ENCODE measurements around a stretch of chr4.

DNA sequence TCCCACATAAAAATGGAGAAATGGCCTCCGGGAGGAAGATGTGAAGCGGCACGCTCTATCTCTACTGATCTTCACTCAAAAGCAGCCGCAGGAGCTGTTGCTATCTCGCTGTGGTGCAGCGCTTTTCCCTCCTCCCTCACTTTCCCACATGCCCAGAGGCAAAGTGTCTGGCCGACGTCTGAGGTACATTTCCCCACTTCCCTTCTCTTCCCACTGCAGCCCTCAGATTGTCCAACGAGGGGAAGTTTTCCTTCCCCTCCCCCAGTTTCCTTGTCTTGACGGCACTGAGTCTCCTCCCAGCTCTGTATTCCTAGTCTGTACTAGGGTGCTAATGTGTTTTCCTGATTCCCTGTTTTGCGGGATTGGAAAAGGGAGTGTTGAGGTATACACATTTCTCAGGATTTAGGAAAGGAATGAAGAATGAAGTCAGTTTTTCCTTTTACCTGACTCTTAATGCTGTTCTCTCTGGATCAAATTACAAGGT lies 729 bp upstream of the COL25A1 start:
- PRO-cap, result no peak
- RAMPAGE, long total RNA, 4 experiments, result no peak in any of the 4 experiments

- PRO-cap, result no peak
- RAMPAGE, long total RNA, 4 experiments, result no peak in any of the 4 experiments
These were observed 54.9 kb downstream of the CASP6 start for GRCh38 chr4:109648157-109648936.

- PRO-cap, result no peak
- RAMPAGE, long total RNA, 4 experiments, result no peak in any of the 4 experiments
These were observed 12.4 kb downstream of the PLA2G12A start for GRCh38 chr4:109717338-109717908.

GRCh38 chr4:109729052-109729385 lies 851 bp downstream of the PLA2G12A start:
- PRO-cap, result no peak
- RAMPAGE, long total RNA, 4 experiments, result no peak in any of the 4 experiments

DNA sequence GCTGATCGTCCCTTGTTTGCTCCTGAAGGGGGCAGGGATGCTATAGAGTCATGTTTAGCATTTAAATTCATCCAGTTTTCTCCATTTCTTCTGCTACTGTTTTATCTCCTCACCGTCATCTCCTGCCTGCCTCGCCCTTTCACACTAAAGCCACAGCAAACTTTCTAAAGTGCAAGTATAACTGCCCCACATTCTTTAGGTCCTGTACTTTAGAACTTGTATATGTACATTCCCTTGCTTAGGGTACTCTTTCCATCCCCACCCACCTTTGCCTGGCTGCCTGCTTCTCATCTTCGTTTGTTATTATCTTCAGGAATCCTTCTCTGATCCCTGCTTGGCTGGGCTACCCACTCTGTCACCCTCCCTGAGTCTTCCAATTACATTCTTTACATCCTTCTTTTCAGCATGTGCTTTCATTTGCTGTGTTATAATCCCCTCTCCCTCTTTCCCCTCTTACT lies 60.5 kb downstream of the EGF start:
- PRO-cap, result no peak
- RAMPAGE, long total RNA, 4 experiments, result no peak in any of the 4 experiments

- PRO-cap, result no peak
- RAMPAGE, long total RNA, 4 experiments, result no peak in any of the 4 experiments
These were observed 73.2 kb downstream of the EGF start for GRCh38 chr4:109985979-109986270.

- PRO-cap, result no peak
- RAMPAGE, long total RNA, 4 experiments, result no peak in any of the 4 experiments
These were observed 142.4 kb downstream of the EGF start for GRCh38 chr4:110055009-110055590.

- PRO-cap, result no peak
- RAMPAGE, long total RNA, 4 experiments, result no peak in any of the 4 experiments
These were observed 132.5 kb downstream of the ELOVL6 start for GRCh38 chr4:110066010-110066214.

- PRO-cap, result no peak
- RAMPAGE, long total RNA, 4 experiments, result no peak in any of the 4 experiments
These were observed 81.6 kb downstream of the ELOVL6 start for GRCh38 chr4:110116880-110117212.

DNA sequence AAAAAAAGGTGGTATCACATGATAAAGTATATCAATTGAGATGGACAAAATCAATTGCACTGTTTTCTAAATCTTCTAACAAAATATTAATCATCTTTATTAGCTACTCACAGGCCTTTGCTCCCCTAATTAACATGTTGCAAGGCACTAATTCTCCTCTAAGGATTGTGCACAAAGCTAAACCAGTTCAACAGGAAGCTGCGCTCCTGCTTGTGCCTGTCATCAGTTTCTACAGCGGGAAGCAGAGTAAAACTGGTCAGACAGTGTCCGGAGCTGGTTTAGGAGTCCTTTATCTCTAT lies 79.2 kb downstream of the ELOVL6 start:
- PRO-cap, result no peak
- RAMPAGE, long total RNA, 4 experiments, result no peak in any of the 4 experiments

- PRO-cap, result no peak
- RAMPAGE, long total RNA, 4 experiments, result no peak in any of the 4 experiments
These were observed 15.5 kb downstream of the ELOVL6 start for GRCh38 chr4:110182607-110183637.

DNA sequence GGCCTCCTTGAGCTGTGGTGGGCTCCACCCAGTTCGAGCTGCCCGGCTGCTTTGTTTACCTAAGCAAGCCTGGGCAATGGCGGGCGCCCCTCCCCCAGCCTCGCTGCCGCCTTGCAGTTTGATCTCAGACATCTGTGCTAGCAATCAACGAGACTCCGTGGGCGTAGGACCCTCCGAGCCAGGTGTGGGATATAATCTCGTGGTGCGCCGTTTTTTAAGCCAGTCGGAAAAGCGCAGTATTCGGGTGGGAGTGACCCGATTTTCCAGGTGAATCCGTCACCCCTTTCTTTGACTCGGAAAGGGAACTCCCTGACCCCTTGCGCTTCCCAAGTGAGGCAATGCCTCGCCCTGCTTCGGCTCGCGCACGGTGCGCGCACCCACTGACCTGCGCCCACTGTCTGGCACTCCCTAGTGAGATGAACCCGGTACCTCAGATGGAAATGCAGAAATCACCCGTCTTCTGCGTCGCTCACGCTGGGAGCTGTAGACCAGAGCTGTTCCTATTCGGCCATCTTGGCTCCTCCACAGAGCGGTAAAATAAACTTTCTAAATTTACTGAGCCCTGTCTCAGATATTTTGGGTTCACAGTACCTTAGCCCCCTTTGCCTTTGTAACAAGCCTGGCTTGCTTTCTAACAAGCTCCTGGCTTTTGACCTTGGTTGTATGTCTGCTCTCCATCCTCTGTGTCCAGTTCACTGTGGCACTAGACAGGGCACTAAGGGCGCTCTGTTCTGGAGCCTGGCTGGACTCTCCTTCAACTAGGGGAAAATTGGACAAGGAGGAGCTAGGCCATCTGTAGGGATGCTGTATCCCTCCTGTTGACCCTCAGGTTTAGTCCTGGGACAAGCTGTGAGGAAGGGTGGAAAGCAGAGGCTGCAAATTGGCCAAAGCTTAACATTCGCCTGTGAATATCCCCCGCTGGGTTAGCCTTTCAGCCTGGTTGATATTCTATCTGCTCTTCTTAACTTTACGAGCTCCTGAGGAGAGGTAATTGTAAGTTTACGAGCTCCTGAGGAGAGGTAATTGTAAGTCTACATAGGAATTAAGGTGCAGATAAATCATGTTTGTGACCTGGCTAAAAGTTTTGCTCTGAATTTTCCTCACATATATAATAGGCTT lies 64.7 kb upstream of the ENPEP start:
- PRO-cap, result no peak
- RAMPAGE, long total RNA, 4 experiments, result no peak in any of the 4 experiments

DNA sequence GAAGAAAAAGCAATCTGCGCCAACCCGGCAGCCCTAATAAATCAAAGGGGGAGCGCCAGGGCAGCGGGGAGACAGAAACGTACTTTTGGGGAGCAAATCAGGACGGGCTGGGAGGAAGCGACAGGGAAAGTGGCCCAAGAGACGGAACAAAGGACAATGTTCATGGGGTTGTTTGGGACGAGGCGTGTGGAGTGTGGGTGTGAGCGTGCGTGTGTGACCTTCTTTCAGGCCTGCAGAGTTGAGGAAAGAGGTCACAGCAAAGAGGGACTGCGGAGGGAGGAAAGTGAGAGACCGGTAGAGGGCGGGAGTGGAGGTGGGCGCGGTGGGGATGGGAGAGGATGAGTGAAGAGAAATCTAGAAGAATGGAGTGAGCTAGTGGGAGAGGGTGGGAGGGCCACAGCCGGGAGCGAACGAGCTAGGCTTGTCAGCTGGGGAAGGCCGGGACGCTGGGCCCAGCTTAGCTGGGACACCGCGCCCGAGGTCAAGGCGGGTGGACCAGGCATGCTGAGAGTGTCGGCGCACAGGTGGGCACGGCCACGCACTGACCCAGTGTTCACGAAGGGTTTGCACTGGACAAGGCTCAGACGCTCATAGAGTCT lies 14.6 kb upstream of the PITX2 start:
- PRO-cap, result unidirectional peak, minus-strand start at position 193 of the sequence
- RAMPAGE, long total RNA, 4 experiments, result no peak in any of the 4 experiments

DNA sequence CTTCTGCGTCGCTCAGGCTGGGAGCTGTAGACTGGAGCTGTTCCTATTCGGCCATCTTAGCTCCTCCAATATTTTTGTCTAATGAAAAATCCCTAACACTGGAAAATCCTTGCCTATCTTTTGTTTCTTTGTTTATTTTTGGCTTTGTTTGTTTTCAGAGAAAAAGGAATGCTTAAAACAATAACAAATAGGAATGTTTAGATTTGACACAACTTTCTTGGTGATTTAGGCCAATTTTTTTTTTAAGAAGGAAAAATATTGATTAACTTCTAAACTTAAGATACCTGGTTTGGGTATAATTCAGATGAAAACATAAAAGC lies 70.7 kb upstream of the PITX2 start:
- PRO-cap, result no peak
- RAMPAGE, long total RNA, 4 experiments, result no peak in any of the 4 experiments

GRCh38 chr4:110876715-110877290 lies 253.9 kb upstream of the PITX2 start:
- PRO-cap, result no peak
- RAMPAGE, long total RNA, 4 experiments, result no peak in any of the 4 experiments

- PRO-cap, result no peak
- RAMPAGE, long total RNA, 4 experiments, result no peak in any of the 4 experiments
These were observed 33.1 kb upstream of the FAM241A start for GRCh38 chr4:112111982-112112674.

DNA sequence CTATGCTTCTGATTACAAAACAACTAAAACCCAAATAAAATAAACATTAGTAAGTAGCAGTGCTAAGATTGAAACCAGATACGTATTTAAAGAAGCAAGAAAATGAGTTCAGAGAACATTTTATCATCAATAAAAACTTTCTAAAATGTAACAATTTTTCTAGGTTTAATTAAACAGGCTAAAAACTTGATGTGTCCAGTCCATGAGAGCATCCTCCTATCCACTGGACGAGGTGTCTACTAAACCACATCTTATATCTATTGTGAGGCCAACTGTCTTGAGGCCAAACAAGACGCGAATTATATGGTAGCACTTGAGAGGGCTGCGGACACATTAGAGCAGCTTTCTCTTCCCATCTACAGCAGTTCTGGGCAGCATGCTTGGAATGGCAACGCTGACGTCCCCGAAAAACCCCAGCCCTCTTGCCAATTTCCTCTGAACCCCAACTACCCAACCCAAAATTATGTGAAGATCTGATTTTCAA lies 846 bp upstream of the AP1AR start:
- PRO-cap, result unidirectional peak, minus-strand start at position 369 of the sequence
- RAMPAGE, long total RNA, 4 experiments, result no peak in any of the 4 experiments

- PRO-cap, result no peak
- RAMPAGE, long total RNA, 4 experiments, result no peak in any of the 4 experiments
These were observed 25.5 kb downstream of the AP1AR start for GRCh38 chr4:112257198-112257397.

DNA sequence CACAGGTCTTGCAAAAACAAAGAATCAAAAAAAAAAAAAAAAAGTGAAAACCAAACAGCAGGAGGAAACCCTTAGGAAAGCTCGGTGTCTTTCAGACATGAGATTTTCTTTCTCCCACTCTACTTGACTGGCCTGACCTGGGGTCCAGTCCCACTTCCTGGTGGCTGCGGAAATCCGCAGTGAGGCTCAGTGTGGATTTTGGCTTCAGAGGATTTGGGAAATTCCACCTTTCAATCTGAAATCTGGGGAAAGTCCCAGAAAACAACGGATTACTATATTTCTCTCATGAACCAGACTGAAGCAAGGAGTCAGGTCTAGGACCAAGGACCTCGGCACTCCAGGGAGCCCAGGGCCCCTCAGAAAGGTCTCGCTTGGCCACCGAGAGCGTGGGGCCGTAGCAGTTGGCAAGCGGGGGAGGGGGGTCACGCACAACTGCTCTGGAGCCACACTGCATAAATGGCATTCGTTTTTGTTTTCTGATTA lies 794 bp downstream of the TIFA start:
- PRO-cap, result unidirectional peak, plus-strand start at position 303 of the sequence
- RAMPAGE, long total RNA, 4 experiments, result no peak in any of the 4 experiments

DNA sequence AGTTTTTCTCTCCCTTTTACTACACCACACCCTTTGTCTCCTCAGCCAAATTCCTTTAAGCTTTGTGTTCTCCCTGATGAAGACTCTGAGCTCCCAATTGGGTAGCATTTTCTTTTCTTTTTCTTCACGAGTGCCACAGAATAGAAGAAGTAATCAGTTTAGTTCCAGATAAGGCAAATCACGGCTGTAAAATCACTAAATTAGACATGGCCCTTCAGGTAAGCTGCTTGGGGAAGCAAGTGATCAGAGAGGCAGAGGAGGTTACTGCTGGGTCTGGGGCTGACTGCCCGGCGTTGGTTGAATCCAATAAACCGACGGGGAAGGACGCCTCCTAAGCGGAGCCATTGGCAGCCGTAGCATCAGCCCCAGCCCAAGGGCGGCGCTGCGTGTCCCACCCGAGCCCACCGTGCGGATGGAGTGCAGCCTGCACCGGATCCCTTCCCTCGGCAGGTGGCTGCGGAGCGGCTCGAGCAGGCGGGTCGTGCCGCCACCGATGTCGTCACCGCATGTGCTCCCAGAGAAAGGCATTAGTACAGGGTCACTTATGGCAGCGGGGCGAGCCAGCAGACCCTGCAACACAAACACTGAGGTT lies 82.0 kb downstream of the ALPK1 start:
- PRO-cap, result no peak
- RAMPAGE, long total RNA, 4 experiments, result no peak in any of the 4 experiments

Measured in esophagus muscularis mucosa (tissue), 4 donors.